Measurements from ENCODE around the gene ROCK2.

- PRO-cap: no peak
- RAMPAGE, long total RNA: no peak
Observed at GRCh38 chr2:9777888-9778437, 65.3 kb upstream of the TAF1B start.

DNA sequence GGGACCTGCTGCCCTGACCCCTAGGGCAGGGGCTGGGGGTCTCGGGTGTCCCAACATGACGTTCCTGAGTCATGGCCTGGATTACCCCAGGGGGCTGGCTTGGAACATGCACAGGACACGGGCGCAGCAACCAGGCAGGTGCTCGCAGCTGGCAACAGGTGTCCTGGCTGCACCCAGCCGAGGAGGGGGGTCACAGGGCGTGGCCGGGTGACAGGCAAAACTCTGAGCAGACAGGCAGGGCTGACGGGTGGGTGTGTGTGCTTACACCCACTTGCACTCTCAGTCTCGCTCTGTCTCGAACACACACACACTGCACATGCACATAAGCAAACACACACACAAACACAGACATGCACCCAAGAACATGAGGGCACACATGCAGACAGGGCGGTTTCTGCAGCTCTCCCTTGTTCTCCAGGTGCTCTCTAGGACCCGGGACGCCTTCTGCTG is 33.8 kb upstream of the TAF1B start:
- PRO-cap: no peak
- RAMPAGE, long total RNA: no peak

GRCh38 chr2:9944496-9944919 is 7.0 kb upstream of the GRHL1 start:
- PRO-cap: no peak
- RAMPAGE, long total RNA: no peak

- PRO-cap: no peak
- RAMPAGE, long total RNA: no peak
Observed at GRCh38 chr2:9976035-9976478, 24.6 kb downstream of the GRHL1 start.

DNA sequence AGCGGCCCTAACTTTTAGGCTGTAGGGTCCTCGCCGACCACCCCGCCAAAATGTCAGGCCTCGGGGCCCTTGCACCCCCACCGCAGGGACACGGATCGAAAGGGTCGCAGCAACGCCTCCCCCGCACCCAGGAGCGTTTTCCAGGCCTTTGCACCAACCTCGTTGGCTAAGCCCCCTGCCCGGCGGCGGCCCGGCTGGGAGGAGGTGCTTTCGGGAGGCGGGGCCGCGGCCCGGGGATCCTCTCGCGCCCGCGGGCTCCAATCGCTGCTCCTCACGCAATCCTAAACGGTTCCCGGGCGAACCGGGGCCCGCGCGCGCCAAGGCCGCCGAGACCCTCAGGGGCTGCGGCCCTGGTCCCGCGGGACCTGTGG is 492 bp upstream of the RRM2 start:
- PRO-cap: bidirectional peak, plus-strand start at position 284 of the sequence, minus-strand start at position 177 of the sequence
- RAMPAGE, long total RNA: no peak

GRCh38 chr2:10277656-10277927 is 25.1 kb upstream of the HPCAL1 start:
- PRO-cap: no peak
- RAMPAGE, long total RNA: no peak

- PRO-cap: no peak
- RAMPAGE, long total RNA: no peak
Observed at GRCh38 chr2:10306271-10306807, 3.6 kb downstream of the HPCAL1 start.

GRCh38 chr2:10405387-10405837 is 42.7 kb downstream of the ODC1 start:
- PRO-cap: no peak
- RAMPAGE, long total RNA: no peak

GRCh38 chr2:10406451-10407153 is 41.5 kb downstream of the ODC1 start:
- PRO-cap: no peak
- RAMPAGE, long total RNA: no peak

DNA sequence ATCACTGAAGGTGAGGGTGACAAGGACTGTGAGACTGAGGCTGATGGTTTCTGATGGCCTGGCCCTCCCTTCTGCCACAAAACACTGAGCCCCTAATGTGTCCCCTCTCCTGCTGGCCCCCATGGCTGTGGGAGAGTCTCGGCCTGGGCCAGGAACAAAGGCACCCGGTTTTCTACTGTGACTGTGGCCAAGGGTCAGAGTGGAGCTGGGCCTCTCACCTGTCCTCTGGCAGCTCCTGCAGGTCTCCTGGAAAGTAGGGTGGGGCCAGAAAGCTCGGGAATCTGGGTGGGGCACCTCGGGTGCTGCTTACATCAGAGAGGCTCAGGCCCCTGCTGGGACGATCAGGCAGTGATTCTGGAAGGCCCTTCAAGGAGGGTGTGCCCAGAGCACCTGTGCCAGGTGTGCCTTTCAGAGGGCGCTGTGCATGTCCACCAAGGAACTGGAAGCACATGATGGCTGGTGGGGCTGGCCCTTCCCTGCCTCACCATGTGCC is 43.9 kb downstream of the ATP6V1C2 start:
- PRO-cap: no peak
- RAMPAGE, long total RNA: no peak

- PRO-cap: no peak
- RAMPAGE, long total RNA: no peak
Observed at GRCh38 chr2:10790634-10791379, 21.8 kb downstream of the PDIA6 start.

DNA sequence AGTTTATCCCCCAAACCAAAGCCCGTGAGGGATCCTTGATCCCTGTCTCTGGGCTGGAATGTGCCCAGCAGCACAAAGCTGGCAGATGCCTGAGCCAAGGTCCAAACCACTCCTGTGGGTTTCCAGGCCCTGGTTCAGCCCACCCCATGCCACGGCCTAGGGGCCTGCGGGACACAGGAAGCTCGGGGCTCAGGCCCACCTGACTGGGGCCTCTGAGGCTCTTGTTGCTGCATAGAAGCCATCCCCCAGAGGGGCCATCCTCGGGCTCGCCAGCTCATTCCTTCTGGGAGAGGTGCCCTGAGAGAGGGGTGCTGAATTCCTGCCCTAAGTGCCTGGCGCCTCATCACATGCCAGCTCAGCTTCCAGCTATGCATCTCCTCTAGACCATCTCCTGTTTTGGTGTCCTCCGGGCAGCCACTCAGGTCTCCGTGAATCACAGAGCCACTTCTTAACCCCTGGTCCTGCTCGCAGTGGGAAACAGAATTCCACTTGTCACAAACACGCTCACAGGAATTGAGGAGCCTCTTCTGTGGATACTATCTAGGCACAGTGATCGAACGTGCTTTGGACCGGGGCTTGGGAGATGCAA is 42.8 kb upstream of the KCNF1 start:
- PRO-cap: no peak
- RAMPAGE, long total RNA: no peak

- PRO-cap: no peak
- RAMPAGE, long total RNA: no peak
Observed at GRCh38 chr2:11200856-11201231, 45.6 kb downstream of the SLC66A3 start.

GRCh38 chr2:11220917-11221582 is 65.8 kb downstream of the SLC66A3 start:
- PRO-cap: no peak
- RAMPAGE, long total RNA: no peak

GRCh38 chr2:11313109-11313928 is 31.1 kb downstream of the ROCK2 start:
- PRO-cap: no peak
- RAMPAGE, long total RNA: no peak

DNA sequence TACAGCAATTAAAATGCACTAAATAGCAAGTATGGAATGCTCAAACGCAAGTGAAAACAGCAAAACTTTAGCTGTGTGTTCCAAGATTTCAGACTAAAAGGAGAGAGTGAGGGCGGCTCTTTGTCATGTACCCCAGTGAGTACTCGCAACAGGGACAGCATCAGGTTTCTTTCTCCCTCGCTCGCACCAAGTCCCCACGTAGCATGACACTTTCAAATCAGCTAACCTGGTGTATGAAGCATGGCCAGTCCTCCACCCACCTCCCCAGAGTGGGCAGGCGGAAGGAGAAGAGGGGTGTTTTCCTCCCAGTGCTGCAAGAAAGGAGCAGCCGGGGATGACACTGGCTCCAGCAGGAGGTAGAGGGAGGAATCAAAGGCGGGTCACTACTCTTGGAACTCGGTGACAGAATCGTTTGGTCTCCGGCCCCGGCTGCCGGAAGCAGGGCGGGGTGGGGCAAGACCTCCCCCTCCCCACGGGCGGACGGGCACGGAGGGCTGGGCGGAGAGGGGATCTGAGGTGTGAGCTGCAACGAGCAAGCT is 930 bp downstream of the ROCK2 start:
- PRO-cap: bidirectional peak, plus-strand start outside the sequence, minus-strand start at position 271 of the sequence
- RAMPAGE, long total RNA: no peak

GRCh38 chr2:11343976-11344885 is at the start of gene ROCK2:
Gene ROCK2 (minus strand): TSS chr2:11344636.
- PRO-cap: bidirectional peak, plus-strand start at chr2:11344000, minus-strand start at chr2:11343707; bidirectional peak, plus-strand start at chr2:11344395, minus-strand start at chr2:11344160; bidirectional peak, plus-strand start at chr2:11344834, minus-strand start at chr2:11344636
- RAMPAGE, long total RNA: no peak

- PRO-cap: unidirectional peak, minus-strand start at chr2:11356846
- RAMPAGE, long total RNA: no peak
Observed at GRCh38 chr2:11356694-11357264, 12.3 kb upstream of the ROCK2 start.

DNA sequence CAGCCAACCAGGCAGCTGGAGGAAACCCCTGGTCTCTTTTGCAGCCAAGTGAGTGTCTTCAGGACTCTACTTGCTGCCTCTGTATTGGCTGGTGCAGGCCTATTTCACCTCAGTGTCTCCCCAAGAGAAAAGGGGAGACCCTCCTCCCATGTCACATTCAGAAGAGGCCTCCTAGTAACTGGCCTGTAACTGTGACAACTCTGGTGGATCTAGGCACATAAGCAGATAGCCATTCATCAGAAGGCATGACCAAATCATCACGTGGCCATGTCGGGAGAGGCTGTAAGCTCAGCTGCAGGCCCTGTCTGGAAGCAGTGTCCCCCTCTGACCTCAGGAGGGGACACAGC is 20.8 kb upstream of the ROCK2 start:
- PRO-cap: no peak
- RAMPAGE, long total RNA: no peak

GRCh38 chr2:11370520-11371103 is 26.2 kb upstream of the ROCK2 start:
- PRO-cap: no peak
- RAMPAGE, long total RNA: no peak

All from GM23338 (cell line).